Neural crest cell (in vitro differentiated cells): ENCODE results near the gene PPL.

DNA sequence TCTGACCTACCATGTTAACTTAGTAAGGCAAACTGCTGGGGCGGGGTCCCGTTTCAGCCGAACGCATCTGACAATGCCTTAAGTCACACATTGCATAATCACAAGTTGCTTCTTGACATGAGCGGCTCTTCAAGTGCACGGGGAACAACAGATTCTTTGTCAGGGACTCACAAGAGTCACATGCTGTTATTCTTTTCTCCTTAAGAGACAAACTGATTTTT, 63.5 kb downstream of the ADCY9 start:
- PRO-cap, result no peak

DNA sequence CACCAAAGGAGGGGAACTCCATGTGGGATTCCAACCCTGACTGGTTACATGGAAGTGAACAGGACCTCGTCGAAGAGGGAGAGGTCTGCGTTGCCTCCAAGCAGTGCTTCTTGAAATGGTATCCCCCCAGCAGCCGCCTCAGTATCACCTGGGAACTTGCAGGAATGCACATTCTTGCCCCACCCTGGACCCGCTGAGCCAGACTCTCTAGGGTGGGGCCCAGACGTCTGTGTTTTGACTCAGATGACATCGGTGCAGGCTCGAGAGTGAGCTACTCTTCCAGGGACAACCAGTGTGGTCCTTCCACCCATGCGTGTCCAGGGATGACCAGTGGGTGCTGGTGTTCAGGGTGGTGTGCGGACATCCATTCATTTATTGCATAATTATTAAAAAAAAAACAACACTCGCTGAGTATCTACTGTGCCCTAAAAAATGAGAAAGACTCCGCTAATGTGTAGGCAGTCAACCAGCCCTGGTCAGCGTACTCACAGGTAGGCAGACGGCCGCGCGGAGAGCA, 30.6 kb downstream of the ADCY9 start:
- PRO-cap, result no peak

- PRO-cap, result no peak
These were observed 23.8 kb downstream of the ADCY9 start for GRCh38 chr16:4092483-4092877.

GRCh38 chr16:4136009-4136864, 20.0 kb upstream of the ADCY9 start:
- PRO-cap, result no peak

GRCh38 chr16:4262274-4262845, 10.5 kb downstream of the TFAP4 start:
- PRO-cap, result no peak

GRCh38 chr16:4376628-4377540, 5.2 kb downstream of the VASN start:
- PRO-cap, result no peak

- PRO-cap, result no peak
These were observed 23.2 kb downstream of the MGRN1 start for GRCh38 chr16:4647880-4648219.

- PRO-cap, result no peak
These were observed 32.9 kb upstream of the NUDT16L1 start for GRCh38 chr16:4660297-4661051.

DNA sequence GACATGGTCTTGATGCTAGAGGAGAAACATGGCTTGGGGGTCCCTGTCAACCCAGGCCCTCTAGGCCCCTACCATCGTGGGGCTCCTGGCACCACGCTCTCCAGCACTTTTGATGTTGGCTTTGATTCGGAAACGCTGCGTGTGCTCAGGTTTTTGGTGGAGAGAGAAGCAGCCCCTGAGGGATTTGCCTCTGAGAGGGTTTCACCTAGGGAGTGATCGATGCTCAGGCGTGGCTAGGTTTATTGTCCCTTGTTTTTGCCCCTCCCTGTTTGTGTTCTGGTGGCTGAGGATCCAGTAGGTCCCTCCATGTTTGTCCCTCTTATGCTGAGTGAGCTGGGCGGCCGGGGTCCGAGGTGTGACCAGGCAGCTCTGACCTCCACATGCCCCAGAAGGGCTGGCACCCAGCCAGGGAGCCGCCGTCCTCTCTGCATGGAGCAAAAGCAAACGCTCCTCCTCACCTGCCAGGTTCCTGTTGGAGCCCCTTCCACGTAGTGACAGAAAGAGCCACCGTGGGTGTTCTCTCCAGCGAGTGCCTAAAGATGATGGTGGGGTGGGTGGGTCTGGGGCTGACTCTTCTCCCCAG, 14.3 kb upstream of the NUDT16L1 start:
- PRO-cap, result no peak

- PRO-cap, result no peak
These were observed 652 bp upstream of the NUDT16L1 start for GRCh38 chr16:4692550-4693270.

- PRO-cap, result no peak
These were observed 5.1 kb downstream of the NUDT16L1 start for GRCh38 chr16:4698229-4699144.

GRCh38 chr16:4728611-4728852, 5.5 kb downstream of the ANKS3 start:
- PRO-cap, result no peak

GRCh38 chr16:4801565-4801987, 857 bp downstream of the ROGDI start:
- PRO-cap, result no peak

DNA sequence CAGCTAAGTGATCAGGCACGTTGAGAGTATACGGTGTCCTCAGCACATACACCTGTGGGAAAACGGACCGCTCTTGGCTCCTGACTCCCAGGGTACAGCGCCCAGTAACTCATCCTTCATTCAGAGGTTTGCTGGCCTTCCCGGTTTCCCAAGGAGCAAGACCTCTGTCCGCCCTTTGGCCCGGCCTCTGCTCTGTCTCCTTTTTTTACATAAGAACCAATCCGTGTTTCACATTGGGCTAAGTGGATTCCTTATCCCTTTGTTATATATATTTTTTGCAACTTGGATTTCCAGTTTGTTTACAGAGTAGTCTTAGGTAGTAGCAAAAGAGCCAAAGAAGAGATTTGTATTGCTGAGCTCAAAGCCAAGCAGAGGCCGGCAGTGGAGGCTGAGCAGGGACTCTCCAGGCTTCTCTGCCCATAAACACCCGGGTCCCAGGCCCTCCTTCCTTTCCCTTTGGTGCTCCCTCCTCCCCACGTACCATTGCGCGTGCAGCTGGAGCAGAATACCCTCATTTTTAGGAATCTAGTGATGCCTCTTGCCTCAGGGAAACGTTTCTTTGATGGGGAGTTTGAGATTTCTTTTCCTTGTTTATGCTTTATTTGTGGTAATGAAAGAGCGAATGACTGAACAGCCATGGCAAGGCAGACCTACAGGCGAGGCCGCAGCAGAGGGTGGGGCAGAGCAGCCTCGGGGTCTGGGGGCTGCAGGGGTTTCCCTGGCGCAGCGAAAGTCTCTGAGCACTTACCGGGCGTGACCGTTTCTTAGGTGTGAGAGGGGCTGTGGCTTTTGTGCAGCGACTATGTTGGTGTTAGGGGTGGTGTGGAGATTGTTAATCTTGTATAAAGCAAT, 34.4 kb downstream of the UBN1 start:
- PRO-cap, result no peak

DNA sequence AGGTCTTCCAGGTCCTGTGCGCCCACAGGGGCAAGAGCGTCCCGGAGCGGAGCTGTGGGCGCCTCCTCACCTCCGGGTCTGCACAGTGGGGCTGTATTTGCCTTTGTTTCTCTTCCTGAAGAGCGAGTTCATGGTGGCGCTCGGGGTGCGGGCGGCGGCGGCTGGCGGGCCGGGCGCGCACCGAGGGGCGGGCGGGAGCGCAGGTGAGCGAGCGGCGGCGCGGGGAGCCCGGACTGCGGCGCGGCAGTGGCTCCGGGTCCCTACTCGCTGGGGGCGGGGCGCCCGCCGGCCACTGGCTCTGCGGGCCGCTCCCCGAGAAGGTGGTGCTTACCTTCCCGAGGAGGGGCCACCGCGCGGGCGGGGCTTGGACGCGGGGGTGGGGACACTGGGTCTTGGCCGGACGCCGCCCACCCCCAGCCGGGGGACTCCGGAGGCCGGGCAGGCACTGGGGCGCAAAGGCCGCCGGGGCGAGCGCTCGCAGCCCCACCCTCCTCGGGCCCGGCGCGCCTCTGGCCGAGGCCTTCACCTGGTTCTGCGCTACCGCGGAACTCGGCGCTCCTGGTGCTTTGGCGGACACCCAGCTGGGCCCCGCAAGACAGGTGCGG, at the start of gene PPL:
Gene PPL (minus strand): TSS at position 235 of the 605 bp plus-strand sequence.
- PRO-cap, result no peak

- PRO-cap, result no peak
These were observed 7.7 kb upstream of the PPL start for GRCh38 chr16:4944511-4945225.

GRCh38 chr16:5098412-5098856, 839 bp upstream of the EEF2KMT start:
- PRO-cap, result unidirectional peak, plus-strand start at chr16:5098775

DNA sequence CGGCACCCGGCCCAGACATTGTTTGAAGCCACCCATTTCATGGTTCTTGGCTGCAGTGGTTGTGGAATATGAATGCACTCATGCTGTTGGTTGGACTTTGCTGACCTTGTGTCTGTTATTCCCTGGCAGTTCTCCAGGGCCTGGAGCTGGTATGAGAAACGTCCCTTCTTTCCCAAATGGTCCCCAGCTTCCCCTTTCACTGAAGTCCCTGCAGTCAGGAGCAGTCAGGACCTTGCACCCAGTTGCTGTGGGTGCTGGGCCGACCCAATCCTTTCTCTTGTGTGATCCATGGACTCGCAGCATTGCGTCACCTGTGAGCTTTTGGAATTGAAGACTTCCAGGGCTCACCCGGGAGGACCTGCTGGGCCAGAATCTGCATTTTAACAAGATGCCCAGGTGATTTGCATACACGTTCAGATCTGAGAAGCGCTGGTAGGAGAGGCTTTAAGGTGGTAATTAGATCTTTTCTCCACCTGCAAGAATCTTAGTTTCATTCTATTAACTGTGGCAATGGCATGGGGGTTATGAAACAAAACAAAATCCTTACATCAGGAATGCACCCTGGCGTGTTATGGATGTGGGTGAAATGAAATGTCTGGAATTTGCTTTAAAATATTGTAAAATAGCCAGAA, 37.3 kb upstream of the EEF2KMT start:
- PRO-cap, result no peak

GRCh38 chr16:7389833-7390283, 1200.5 kb downstream of the TMEM114 start:
- PRO-cap, result no peak

- PRO-cap, result no peak
These were observed 477.2 kb downstream of the TMEM114 start for GRCh38 chr16:8113151-8113516.